ENCODE data around the genes DIS3L, TIPIN and RPL4.

DNA sequence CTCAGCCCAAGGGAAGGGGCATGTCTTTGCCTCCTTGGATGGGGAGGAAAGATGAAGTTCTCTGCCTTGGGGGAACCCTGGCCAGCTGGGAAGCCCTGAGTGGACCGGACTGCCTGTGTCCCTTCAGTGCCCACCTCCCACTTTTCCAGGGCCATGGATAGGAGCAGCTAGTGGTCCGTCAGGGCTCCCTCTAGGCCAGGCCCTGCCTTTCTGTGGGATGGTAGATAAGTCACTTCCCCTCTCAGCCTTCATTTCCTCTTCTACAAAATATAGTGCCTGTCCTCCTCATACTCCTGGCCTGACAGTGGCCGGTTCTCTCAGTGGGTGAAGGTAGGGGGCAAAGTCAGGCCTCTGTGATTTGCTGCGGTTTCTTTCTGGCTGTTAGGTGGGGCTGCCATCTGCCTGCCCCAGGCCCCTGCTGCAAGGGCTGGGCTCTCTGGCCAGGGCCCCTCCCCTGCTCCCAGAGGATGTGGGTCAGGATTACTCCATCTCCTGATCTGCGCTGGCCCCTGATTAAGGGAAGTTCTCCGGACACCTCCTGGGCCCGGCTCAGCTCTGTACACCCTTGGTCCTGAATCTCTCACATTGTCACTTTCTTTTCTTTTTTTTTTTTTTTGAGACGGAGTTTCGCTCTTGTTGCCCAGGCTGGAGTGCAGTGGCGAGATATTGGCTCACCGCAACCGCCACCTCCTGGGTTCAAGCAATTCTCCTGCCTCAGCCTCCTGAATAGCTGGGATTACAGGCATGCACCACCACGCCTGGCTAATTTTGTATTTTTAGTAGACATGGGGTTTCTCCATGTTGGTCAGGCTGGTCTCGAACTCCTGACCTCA, 1.5 kb downstream of the PLEKHO2 start:
- PRO-cap, result bidirectional peak, plus-strand start at position 512 of the sequence, minus-strand start at position 84 of the sequence

GRCh38 chr15:64905293-64905842, 6.3 kb upstream of the ANKDD1A start:
- PRO-cap, result no peak

GRCh38 chr15:64952961-64953956, 36.5 kb downstream of the SPG21 start:
- PRO-cap, result no peak

GRCh38 chr15:65071065-65072024, 3.6 kb upstream of the RASL12 start:
- PRO-cap, result unidirectional peak, minus-strand start at chr15:65071362

GRCh38 chr15:65077691-65078511, 1.4 kb downstream of the KBTBD13 start:
- PRO-cap, result unidirectional peak, minus-strand start at chr15:65078137; unidirectional peak, minus-strand start at chr15:65078159

DNA sequence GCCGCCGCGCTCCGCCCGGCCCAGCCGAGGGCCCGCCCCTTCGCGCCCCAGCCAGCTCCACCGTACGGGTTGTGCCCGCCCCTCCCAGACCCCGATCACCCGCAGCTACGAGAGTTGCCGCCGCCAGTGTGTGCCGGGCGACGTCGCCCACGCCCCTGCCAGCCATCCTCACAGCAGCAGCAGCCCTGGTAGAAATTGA, 217 bp upstream of the PARP16 start:
- PRO-cap, result bidirectional peak, plus-strand start at position 87 of the sequence, minus-strand start outside the sequence

GRCh38 chr15:65385492-65386283, 7.9 kb upstream of the IGDCC3 start:
- PRO-cap, result no peak

DNA sequence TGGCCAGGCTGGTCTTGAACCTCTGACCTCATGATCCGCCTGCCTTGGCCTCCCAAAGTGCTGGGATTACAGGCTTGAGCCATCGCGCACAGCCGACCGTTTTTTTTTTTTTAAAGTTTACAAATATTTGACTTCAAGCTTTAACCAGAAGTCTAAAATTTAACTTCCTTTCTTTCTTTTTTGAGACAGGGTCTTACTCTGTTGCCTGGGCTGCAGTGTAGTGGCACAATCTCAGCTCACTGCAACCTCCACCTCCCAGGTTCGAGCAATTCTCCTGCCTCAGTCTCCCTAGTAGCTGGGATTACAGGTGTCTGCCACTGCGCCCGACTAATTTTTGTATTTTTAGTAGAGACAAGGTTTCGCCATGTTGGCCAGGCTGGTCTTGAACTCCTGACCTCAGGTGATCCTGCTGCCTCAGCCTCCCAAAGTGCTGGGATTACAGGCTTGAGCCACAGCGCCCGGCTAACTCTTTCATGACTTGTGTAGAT, 39.1 kb upstream of the IGDCC4 start:
- PRO-cap, result no peak

GRCh38 chr15:65689774-65690331, 68.1 kb downstream of the SLC24A1 start:
- PRO-cap, result no peak

DNA sequence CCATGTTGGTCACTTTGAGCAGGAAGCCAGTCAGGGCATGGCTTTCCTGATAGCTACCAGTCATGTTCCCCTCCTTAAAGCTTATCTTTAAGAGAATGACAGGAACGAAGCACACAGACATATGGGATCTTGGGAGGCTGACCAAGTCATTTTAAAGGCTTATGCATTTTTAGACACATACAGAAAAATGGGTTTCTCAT, 29.7 kb upstream of the RAB11A start:
- PRO-cap, result no peak

DNA sequence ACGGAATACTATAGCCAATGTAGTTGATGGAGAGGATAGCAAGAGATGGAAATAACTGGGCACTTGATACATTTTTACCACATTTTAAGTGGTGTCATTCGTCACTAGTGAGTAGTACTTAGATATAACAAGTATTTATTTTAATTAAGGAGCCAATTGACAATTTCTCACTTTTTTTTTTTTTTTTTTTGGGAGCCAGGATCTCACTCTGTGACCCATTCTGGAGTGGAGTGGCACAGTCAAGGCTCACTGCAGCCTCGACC, 9.5 kb downstream of the RAB11A start:
- PRO-cap, result no peak

- PRO-cap, result no peak
These were observed 101.8 kb downstream of the RAB11A start for GRCh38 chr15:65970884-65971659.

- PRO-cap, result no peak
These were observed 137.9 kb downstream of the MEGF11 start for GRCh38 chr15:66115310-66116470.

DNA sequence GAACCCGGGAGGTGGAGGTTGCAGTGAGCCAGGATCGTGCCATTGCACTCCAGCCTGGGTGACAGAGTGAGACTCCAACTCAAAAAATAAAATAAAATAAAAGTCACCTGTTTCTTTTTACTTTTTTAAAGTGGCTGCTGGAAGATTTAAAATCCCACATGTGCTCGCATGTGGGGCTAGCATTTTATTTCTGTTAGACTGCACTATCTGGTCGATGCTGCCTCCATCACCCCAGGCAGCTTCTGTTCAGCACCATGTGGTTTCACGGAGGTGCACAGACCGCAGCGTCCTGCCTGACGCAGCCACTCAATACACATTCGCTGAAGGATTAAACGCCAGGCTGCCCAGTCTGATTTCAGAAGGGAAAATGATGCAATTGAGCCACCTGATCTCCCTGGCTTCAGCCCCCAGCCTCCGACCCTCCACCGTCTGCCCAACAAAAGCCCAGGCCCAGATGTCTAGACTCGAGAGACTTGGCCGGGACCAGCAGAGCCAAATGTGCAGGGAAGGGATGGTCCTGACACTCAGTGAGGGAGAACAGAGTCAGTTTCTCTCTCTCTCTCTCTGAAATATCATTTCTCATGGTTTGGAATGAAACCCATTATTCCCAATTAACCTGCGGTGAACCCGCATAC, 84.5 kb downstream of the MEGF11 start:
- PRO-cap, result no peak

GRCh38 chr15:66293092-66293772, at the start of gene DIS3L:
Gene DIS3L (plus strand): TSS chr15:66293568.
- PRO-cap, result bidirectional peak, plus-strand start at chr15:66293604, minus-strand start at chr15:66293490; bidirectional peak, plus-strand start at chr15:66293835, minus-strand start at chr15:66293708

- PRO-cap, result bidirectional peak, plus-strand start at chr15:66356833, minus-strand start at chr15:66356652
These were observed at the start of gene TIPIN for GRCh38 chr15:66356519-66357365. Gene TIPIN (minus strand): TSS chr15:66356685.

DNA sequence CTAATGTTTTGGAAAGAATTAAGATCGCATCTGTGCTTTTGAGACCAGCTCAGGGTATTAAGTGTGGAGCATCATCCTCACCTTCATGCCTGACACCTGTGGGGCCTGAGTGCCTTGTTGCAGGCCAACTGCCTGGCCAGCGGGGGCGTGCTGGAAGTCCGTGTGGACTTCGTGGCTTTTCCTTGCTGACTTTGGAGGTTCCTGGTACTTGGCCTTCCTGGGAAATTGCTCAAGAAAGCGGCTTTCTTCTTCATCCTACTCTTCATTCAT, 1.0 kb downstream of the MAP2K1 start:
- PRO-cap, result no peak

- PRO-cap, result no peak
These were observed 50.0 kb downstream of the MAP2K1 start for GRCh38 chr15:66436602-66437165.

DNA sequence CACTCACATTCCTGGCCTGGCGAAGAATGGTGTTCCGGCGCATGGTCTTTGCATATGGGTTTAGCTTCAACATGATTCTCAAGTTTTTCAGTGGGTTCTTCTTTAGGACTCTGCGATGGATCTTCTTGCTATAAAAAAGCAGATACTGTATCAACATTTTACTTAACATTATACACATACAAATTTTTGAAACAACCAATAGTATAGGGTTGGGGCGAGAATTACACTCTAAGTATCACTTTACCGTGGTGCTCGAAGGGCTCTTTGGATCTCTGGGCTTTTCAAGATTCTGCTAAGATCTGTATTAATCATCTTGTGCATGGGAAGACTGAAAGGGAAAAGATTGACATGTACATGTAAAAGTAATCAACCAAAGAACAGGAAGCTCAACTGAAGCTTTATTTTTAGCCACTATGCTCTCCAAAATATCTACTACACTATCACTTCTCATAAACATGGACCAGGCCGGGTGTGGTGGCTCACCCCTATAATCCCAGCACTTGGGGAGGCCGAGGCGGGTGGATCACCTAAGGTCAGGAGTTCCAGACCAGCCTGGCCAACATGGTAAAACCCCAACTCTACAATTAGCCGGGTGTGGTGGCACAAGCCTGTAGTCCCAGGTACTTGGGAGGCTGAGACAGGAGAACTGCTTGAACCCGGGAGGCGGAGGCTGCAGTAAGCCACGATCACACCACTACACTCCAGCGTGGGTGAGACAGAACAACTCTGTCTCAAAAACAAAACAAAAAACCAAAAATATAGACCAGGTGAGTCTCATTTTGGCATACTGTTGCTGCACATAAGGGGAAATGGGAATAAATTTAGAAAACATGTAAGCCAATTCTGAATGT, 2.7 kb upstream of the SNAPC5 start:
- PRO-cap, result no peak

DNA sequence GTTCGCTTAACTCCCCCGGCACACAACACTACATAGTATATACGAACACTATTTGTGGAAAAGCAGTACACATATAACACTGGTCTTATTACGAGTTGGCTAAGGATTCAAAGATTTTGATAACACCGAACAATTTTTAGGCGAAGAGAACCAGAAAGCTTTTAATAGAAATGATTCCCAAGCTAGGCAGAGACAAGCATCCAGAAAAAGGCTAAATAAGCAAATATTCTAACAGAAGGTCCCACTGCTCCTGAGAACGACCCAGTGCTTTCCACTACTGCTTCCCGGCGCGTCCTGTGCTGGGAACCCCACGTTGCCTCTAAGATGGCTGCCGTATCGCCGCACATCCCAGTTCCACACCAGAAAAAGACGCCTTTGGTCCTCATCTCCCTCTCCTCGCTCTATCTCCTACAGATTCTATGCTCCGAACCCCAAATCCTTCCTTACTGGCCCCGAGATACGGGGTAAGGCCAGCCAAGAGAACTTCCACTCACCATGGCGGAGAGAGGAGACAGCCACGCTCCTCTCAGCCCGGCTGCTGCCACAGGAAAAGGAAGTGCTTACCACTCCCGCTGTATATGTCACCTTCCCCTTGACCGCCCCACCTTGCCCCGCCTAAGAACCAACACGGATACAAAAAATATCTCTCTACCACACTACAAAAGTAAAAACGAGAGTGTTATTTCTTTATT, at the start of gene RPL4:
TSS of gene RPL4 (minus strand) at position 562 of the 692 bp plus-strand sequence.
- PRO-cap, result no peak